Gastroesophageal sphincter (tissue), 4 donors: Measurements from ENCODE around the genes IGSF9, DCAF8, VANGL2, CD244, ITLN2 and B4GALT3.

GRCh38 chr1:159929194-159930136 lies 4.2 kb upstream of the TAGLN2 start:
- PRO-cap: no peak
- RAMPAGE, long total RNA, 4 experiments: no peak in any of the 4 experiments

- PRO-cap: no peak
- RAMPAGE, long total RNA, 4 experiments: no peak in any of the 4 experiments
Measured at GRCh38 chr1:159936685-159937833, 8.4 kb downstream of the IGSF9 start.

GRCh38 chr1:159945186-159946391 lies at the start of gene IGSF9:
TSS of gene IGSF9 (minus strand) at chr1:159945613.
- PRO-cap: no peak
- RAMPAGE, long total RNA, 4 experiments: no peak in any of the 4 experiments

DNA sequence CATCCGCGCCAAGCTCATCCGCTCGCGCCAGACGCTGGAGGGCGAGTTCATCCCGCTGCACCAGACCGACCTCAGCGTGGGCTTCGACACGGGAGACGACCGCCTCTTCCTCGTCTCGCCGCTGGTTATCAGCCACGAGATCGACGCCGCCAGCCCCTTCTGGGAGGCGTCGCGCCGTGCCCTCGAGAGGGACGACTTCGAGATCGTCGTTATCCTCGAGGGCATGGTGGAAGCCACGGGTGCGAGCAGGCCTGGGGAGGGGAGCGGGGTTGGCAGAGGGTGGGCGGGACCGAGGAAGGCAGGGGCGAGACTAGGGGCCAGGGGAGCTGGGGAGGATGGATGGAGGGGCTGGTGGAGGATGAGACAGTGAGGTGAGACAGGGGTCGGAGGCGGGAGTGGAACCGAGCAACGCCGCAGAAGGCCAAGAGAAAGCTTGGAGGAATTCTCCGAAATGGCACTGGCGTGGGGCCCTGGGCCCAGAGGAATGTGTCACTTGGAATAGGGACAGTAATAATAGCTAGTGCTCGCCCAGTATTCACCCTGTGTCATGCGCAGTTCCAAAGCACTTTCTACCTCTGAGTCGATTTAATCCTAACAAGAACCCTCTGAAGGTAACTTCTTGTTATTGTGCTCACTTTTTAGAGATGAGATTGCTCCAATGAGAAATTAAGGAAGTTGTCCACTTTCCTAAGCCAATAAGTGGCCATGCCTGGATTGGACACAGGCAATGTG lies 3.5 kb downstream of the KCNJ9 start:
- PRO-cap: no peak
- RAMPAGE, long total RNA, 4 experiments: no peak in any of the 4 experiments

DNA sequence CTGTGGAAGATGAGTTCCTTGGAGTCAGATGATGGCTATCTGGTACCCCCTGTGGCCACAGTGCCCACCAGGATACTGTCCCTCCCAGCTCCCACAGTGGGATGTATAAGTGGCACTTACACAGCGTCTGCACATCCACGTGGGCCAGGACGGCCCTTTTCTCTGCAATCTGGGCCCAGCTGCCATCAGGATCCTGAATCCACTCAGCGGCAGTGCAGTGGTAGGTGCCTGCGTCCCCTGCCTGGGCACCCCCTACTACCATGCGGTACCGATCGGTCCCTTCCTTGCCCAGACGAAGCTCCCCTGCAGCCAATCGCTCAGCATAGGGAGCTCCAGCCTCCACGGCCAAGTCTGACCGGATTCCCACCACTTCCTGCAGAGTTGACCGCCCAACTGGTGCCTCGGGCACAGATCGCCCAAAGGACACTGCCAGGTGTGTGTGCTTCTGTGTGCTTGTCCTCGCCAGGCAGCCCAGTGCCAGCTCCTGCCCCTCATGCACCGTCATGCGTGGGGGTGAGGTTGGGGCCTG lies 4.8 kb downstream of the IGSF8 start:
- PRO-cap: no peak
- RAMPAGE, long total RNA, 4 experiments: no peak in any of the 4 experiments

- PRO-cap: no peak
- RAMPAGE, long total RNA, 4 experiments: no peak in any of the 4 experiments
Measured at GRCh38 chr1:160191689-160192159, 1.3 kb downstream of the CASQ1 start.

GRCh38 chr1:160261797-160262847 lies at the start of gene DCAF8:
TSS of gene DCAF8 (minus strand) at chr1:160262549.
- PRO-cap: bidirectional peak, plus-strand start at chr1:160262357, minus-strand start at chr1:160262080; bidirectional peak, plus-strand start at chr1:160262612, minus-strand start at chr1:160262487
- RAMPAGE, long total RNA, 4 experiments: start-site peak on the minus strand in 4 of 4 experiments, at chr1:160262448-160262566 at its widest, 550 to 3,055 reads per replicate

GRCh38 chr1:160400225-160401286 lies at the start of gene VANGL2:
TSS of gene VANGL2 (plus strand) at chr1:160400564.
- PRO-cap: bidirectional peak, plus-strand start at chr1:160400751, minus-strand start at chr1:160400366
- RAMPAGE, long total RNA, 4 experiments: start-site peak on the plus strand in 3 of 4 experiments, at chr1:160400552-160400608 at its widest, 9 to 28 reads per replicate

- PRO-cap: no peak
- RAMPAGE, long total RNA, 4 experiments: no peak in any of the 4 experiments
Measured at GRCh38 chr1:160429657-160430125, 29.3 kb downstream of the VANGL2 start.

- PRO-cap: no peak
- RAMPAGE, long total RNA, 4 experiments: no peak in any of the 4 experiments
Measured at GRCh38 chr1:160567768-160568703, 11.3 kb downstream of the CD84 start.

DNA sequence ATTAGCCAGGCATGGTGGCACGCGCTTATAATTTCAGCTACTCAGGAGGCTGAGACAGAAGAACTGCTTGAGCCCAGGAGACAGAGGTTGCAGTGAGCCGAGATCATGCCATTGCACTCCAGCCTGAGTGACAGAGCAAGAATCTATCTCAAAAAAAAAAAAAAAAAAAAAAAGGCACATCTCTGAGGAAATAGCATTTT lies 25.5 kb downstream of the SLAMF1 start:
- PRO-cap: no peak
- RAMPAGE, long total RNA, 4 experiments: no peak in any of the 4 experiments

GRCh38 chr1:160628778-160629110 lies 18.1 kb downstream of the SLAMF1 start:
- PRO-cap: no peak
- RAMPAGE, long total RNA, 4 experiments: no peak in any of the 4 experiments

DNA sequence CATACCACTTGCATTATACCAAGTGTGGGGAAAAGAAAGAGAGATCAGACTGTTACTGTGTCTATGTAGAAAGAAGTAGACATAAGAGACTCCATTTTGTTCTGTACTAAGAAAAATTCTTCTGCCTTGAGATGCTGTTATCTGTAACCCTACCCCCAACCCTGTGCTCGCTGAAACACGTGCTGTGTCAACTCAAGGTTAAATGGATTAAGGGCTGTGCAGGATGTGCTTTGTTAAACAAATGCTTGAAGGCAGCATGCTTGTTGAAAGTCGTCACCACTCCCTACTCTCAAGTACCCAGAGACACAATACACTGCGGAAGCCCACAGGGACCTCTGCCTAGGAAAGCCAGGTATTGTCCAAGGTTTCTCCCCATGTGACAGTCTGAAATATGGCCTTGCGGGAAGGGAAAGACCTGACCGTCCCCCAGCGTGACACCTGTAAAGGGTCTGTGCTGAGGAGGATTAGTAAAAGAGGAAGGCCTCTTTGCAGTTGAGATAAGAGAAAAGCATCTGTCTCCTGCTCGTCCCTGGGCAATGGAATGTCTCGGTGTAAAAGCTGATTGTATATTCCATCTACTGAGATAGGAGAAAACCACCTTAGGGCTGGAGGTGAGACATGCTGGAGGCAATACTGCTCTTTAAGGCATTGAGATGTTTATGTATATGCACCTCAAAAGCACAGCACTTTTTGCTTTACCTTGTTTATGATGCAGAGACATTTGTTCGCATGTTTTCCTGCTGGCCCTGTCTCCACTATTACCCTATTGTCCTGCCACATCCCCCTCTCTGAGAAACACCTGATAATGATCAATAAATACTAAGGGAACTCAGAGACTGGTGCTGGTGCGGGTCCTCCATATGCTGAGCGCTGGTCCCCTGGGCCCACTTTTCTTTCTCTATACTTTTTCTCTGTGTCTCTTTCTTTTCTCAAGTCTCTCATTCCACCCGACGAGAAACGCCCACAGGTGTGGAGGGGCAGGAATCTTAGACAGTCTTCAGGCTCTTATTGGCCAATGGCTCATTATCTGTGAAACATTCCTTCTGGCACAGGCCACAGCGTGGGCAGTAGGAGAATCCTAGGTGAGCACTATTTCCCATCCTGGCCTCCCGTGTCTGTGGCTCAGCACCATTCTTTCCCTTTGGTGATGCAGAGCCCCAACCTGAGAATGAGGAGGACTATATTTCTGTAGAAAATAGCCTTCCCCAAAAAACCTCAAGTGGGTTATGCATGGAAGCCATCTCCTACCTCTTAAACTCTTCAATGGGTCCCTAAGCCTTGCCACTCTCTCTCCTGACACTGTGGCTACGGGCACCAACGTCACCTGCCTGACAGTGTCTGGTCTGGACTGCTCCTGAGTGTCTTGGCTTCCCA lies 5.8 kb upstream of the SLAMF1 start:
- PRO-cap: no peak
- RAMPAGE, long total RNA, 4 experiments: no peak in any of the 4 experiments

- PRO-cap: no peak
- RAMPAGE, long total RNA, 4 experiments: no peak in any of the 4 experiments
Measured at GRCh38 chr1:160862592-160863333, at the start of gene CD244. TSS of gene CD244 (minus strand) at chr1:160862887.

- PRO-cap: no peak
- RAMPAGE, long total RNA, 4 experiments: start-site peak on the plus strand in 4 of 4 experiments, at chr1:160894887-160894931 at its widest, 10 to 37 reads per replicate
Measured at GRCh38 chr1:160894676-160895027, 9.7 kb upstream of the ITLN1 start.

DNA sequence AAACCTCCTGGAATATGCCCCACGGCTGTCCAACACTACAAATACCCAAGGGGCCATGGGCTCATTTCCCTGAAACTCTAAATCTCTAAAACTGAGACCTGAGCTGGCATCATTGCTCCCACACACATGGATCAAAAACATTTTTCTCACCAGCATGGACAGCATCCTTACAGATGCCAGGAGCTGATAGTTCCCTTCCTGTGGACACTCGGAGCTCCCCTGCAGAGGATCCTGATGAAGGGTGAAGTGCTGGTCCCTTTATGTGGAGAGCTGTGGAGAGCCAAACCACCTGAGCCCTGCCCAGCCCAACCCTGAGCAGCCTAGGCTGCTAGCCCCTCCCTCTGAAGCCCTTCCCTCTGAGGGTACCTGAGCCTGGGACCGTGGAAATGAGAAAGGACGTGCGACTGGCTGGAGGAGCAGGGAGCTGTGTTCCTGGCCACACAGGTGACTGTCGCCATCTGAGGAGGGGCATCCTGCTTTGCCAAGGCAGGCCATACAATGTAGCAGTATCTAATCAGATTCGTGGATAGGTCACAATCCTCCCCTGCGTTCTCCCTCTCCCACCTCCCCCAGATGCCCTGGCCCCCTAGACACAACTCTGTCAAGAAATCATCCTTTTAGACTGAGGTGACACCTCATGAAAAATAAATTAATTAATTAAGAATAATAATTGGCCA lies at the start of gene ITLN2:
Gene ITLN2 (minus strand): TSS at position 233 of the 677 bp plus-strand sequence.
- PRO-cap: no peak
- RAMPAGE, long total RNA, 4 experiments: no peak in any of the 4 experiments

- PRO-cap: no peak
- RAMPAGE, long total RNA, 4 experiments: no peak in any of the 4 experiments
Measured at GRCh38 chr1:161019518-161019989, 1.4 kb downstream of the F11R start.

GRCh38 chr1:161153302-161153630 lies 512 bp upstream of the UFC1 start:
- PRO-cap: no peak
- RAMPAGE, long total RNA, 4 experiments: no peak in any of the 4 experiments

DNA sequence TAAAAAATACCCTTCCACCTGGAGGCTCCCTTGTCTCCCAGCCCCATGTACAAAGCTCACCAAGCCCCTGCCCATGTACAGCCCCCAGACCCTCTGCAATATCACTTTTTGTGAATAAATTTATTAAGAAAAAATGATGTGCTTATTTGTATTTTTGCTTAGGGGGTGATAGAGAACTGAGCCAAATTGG lies 741 bp upstream of the PPOX start:
- PRO-cap: no peak
- RAMPAGE, long total RNA, 4 experiments: no peak in any of the 4 experiments

GRCh38 chr1:161176888-161178106 lies at the start of gene B4GALT3:
TSS of gene B4GALT3 (minus strand) at chr1:161177507.
- PRO-cap: bidirectional peak, plus-strand start at chr1:161177576, minus-strand start at chr1:161177488
- RAMPAGE, long total RNA, 4 experiments: start-site peak on the minus strand in 4 of 4 experiments, at chr1:161177492-161177512 at its widest, 85 to 163 reads per replicate